Breast epithelium (tissue), 2 donors: ENCODE measurements around the gene SYCP2.

DNA sequence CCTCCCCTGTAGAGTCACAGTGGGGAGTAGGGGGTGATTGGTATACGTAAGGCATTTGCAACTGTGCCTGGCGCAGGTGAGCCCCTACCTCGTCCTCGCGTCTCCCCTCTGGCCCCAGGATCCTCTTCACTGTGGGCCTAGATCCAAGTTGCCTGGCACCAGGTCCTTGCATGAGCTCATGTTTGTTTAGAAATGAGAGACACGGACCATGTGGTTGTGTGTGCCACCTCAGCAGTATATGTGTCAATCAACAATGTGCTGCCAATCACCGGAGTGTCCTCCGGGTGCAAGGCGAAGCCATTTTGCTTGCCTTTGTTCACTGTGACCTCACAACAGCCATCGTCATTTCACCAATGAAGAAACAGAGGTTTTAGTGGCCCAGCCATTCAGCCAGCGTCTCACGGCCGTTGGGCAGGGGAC, 36.0 kb upstream of the STX16 start:
- PRO-cap = no peak
- RAMPAGE, long total RNA, 2 experiments = no peak in any of the 2 experiments

GRCh38 chr20:58670907-58671456, 19.9 kb downstream of the STX16 start:
- PRO-cap = no peak
- RAMPAGE, long total RNA, 2 experiments = no peak in any of the 2 experiments

GRCh38 chr20:58690613-58691331, 1.8 kb upstream of the NPEPL1 start:
- PRO-cap = no peak
- RAMPAGE, long total RNA, 2 experiments = no peak in any of the 2 experiments

DNA sequence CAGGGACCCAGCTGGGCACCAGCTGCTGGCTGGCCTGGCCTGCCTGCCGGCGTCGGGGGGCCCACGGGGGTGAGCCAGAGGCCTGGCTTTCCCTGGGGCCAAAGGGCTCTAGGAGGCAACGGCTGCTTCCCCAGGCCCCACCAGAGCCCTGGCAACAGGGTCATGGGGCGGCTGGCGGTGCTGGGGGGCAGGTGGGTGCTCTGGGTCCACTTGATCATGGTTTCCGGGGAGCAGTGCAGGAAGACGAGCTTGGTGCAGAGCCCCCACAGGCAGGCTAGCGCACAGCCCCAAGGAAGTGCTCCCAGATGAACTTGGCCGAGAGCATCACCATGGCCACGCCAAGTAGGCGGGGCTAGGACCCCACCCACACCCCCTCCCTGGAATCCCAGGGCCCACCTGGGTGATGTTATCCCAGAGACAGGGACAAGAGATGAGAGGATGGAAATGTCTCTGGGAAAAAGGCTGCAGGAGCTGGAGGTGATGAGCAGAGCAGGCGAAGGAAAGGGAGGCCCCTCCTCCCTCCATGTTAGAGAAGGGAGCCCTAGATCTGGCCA, 24.5 kb downstream of the NPEPL1 start:
- PRO-cap = no peak
- RAMPAGE, long total RNA, 2 experiments = no peak in any of the 2 experiments

DNA sequence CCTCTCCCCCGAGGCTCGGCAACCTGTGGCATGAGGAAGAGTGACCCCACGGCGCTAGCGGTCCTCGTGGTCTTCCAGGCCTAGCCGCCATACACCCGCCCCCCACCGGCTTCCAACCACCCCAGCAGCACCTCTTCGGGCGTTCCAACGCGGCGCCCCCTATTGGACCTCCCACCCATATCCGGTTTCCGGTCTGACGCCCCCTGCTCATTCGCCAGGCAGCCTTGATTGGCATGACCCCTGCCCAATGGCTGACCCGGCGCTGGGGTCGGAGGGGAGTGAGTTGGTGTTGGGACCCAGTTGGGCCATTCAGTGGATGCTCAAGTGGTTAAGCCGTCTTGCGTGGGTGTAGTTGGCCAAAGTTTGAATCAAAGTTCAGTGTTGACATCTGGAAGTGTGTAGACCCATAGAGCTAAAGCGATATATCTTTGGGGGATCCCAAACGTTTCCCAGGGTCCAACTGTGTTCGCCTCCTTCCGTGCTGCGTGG, 40.4 kb upstream of the GNAS start:
- PRO-cap = bidirectional peak, plus-strand start at position 265 of the sequence, minus-strand start at position 161 of the sequence
- RAMPAGE, long total RNA, 2 experiments = no peak in any of the 2 experiments

DNA sequence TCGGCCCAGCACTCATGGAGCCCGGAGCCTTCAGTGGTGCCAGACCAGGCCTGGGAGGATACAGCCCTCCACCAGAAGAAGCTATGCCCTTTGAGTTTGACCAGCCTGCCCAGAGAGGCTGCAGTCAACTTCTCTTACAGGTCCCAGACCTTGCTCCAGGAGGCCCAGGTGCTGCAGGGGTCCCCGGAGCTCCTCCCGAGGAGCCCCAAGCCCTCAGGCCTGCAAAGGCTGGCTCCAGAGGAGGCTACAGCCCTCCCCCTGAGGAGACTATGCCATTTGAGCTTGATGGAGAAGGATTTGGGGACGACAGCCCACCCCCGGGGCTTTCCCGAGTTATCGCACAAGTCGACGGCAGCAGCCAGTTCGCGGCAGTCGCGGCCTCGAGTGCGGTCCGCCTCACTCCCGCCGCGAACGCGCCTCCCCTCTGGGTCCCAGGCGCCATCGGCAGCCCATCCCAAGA, 37.5 kb upstream of the GNAS start:
- PRO-cap = no peak
- RAMPAGE, long total RNA, 2 experiments = no peak in any of the 2 experiments

DNA sequence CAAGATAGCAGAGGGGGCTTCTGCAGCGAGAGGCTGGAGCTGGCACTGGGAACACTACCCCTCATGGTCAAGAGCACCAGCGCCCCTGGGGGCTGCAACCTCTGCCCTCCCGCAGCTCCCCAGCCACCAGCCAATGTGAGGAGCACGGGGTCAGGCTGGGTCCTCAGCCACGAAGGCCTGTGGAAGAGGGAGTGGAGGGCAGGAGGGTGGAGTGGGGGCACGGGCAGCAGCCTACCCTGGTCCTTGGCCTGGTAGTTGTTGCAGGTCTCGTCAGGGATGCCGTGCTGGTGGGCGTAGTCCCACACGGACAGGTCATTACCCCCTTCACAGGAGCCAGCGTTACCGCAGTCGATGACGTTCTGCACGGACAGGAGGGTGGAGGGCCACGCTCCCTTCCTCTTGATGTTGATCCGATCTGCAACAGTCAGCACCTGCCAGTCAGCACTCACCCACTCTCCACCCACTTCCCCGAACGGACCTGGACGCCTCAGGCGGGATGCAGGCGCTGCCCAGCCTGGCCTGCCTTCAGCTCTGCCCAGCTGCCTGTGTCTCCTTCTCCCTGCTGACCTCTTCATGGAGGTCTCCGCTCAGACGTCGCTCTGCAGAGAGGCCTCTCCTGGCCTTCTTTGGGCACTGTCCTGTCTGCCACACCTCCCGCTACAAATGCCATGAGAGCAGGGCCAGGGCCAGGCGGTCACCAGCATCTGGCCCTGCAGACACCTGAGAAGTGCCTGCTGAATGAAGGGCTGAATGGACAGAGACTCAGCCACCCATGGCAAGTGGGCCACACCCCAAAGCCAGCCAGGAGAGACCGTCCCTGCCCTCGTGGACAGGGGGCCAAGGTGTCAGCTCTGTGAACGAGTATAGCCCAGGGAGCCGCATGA, 5.6 kb downstream of the CTSZ start:
- PRO-cap = no peak
- RAMPAGE, long total RNA, 2 experiments = no peak in any of the 2 experiments

- PRO-cap = no peak
- RAMPAGE, long total RNA, 2 experiments = no peak in any of the 2 experiments
Measured at GRCh38 chr20:59002571-59003730, 4.1 kb downstream of the CTSZ start.

GRCh38 chr20:59020729-59021894, 1.9 kb downstream of the TUBB1 start:
- PRO-cap = no peak
- RAMPAGE, long total RNA, 2 experiments = no peak in any of the 2 experiments

- PRO-cap = no peak
- RAMPAGE, long total RNA, 2 experiments = no peak in any of the 2 experiments
Measured at GRCh38 chr20:59120360-59120916, 43.2 kb upstream of the ZNF831 start.

- PRO-cap = no peak
- RAMPAGE, long total RNA, 2 experiments = no peak in any of the 2 experiments
Measured at GRCh38 chr20:59605144-59605867, 966 bp downstream of the PHACTR3 start.

GRCh38 chr20:59830698-59831689, 102.4 kb downstream of the SYCP2 start:
- PRO-cap = no peak
- RAMPAGE, long total RNA, 2 experiments = no peak in any of the 2 experiments

DNA sequence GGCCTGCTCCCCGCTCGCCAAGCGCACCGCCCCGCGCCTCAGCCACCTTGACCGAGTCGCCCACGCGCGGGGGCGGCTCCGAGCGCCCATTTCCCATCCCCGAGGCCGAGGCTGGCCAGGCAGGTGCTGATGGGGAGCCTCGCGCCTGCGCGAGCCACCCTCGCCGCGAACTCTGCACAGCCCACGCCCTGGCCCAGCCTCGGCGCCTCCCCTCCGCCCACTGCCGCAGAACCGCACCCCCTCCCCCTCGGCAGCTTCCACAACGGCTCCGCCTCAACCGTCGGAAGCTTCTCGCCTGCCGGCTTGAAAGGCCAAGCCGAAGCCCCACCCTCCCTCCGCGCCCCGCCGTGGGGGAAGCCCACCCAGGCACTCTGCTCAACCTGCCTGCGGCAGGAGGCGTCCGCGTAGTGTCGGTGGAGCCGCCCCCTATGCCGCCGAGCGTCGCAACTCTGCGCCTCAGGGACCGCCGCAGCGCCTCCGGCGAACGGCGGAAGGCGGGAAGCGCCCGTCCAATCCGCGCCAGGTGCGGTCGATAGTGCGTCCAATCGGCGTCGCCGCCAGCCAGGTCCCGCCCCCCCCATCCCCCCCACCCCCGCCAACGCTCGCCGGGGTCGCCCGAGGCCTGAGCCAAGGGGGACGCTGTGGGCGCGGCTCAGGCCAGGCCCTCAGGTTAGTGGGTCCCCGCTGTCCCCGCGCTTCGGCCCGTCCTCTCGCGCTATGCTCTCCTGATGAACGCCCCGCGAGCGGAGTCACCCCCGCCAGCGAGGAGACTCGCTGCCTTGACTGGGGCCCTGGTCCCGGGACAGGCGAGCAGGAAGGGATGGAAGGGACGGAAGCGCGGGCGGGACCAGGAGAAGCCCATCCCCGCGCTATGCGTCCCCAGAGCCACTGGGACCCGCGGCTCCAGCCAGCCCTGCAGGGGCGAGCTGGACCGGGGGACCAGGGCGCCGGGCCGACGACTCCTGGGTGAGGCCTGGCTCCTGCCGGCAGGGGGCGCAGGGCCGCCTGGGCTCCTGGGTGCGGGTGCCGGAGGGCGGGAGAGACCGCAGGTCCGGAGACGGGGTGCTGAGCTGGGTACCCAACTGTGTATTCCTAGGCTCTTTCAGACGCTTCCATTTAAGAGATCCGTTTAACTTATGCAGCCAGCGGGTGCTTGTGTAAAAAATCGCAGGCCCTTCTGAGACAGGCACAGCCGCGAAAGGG, at the start of gene SYCP2:
TSS of gene SYCP2 (minus strand) at position 453 of the 1,203 bp plus-strand sequence.
- PRO-cap = unidirectional peak, minus-strand start at position 174 of the sequence; unidirectional peak, minus-strand start at position 222 of the sequence; bidirectional peak, plus-strand start at position 642 of the sequence, minus-strand start at position 486 of the sequence; bidirectional peak, plus-strand start at position 1,006 of the sequence, minus-strand start at position 964 of the sequence
- RAMPAGE, long total RNA, 2 experiments = no peak in any of the 2 experiments

- PRO-cap = no peak
- RAMPAGE, long total RNA, 2 experiments = no peak in any of the 2 experiments
Measured at GRCh38 chr20:60054570-60055073, 96.4 kb downstream of the CDH26 start.

GRCh38 chr20:60792353-60792782, 459.7 kb upstream of the CDH4 start:
- PRO-cap = no peak
- RAMPAGE, long total RNA, 2 experiments = no peak in any of the 2 experiments

DNA sequence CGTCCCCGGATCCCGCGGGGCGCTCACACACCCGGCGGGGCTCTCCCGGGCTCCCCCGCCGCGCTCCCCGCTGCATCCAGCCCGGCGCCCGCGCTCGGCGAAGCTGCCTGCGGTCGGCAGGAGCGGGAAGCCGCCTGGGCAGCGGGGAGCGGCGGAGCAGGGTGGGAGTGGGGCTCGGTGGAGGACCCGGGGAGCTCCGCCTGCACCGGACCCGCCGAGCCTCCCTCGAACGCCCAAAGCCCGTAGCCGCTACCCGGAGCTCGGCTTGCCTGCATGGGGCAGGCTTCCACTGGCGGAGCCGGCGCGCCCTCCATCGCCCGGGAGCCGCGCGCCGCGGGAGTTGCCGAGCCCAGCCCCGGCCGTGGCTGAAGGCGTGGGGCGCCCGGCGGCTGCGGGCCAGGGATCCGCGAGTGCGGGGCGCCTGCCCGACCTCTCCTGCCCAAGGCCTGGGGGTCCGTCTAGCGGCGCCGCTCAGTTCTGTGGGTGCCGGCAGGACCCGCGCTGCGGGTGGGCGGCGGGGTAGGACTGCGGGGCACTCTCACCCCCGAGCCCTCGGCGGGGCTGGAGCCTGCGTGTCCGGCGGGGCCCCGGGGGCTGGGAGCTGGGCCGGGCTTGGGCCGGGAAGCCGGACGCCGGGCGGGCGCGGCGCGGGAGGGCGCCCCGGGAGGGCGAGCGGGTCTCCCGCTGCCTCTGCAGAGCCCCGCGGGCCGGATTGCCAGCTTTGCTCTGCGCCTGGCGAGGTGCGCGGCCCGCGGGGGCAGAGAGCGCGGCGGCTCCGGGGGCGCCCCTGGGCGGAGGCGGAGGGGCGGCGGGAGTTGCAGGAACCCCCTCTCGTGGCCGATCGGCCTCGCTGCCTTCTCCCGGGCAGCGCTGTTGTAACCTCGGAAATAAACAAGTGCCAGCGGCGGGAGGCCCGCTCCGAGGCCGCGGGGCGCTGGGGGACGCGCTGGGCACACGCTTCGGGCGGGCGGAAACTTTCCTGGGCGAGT, 857 bp downstream of the CDH4 start:
- PRO-cap = no peak
- RAMPAGE, long total RNA, 2 experiments = no peak in any of the 2 experiments

GRCh38 chr20:61687607-61688103, 378.0 kb downstream of the TAF4 start:
- PRO-cap = no peak
- RAMPAGE, long total RNA, 2 experiments = no peak in any of the 2 experiments

- PRO-cap = no peak
- RAMPAGE, long total RNA, 2 experiments = no peak in any of the 2 experiments
Measured at GRCh38 chr20:61998794-61999363, 66.8 kb downstream of the TAF4 start.

DNA sequence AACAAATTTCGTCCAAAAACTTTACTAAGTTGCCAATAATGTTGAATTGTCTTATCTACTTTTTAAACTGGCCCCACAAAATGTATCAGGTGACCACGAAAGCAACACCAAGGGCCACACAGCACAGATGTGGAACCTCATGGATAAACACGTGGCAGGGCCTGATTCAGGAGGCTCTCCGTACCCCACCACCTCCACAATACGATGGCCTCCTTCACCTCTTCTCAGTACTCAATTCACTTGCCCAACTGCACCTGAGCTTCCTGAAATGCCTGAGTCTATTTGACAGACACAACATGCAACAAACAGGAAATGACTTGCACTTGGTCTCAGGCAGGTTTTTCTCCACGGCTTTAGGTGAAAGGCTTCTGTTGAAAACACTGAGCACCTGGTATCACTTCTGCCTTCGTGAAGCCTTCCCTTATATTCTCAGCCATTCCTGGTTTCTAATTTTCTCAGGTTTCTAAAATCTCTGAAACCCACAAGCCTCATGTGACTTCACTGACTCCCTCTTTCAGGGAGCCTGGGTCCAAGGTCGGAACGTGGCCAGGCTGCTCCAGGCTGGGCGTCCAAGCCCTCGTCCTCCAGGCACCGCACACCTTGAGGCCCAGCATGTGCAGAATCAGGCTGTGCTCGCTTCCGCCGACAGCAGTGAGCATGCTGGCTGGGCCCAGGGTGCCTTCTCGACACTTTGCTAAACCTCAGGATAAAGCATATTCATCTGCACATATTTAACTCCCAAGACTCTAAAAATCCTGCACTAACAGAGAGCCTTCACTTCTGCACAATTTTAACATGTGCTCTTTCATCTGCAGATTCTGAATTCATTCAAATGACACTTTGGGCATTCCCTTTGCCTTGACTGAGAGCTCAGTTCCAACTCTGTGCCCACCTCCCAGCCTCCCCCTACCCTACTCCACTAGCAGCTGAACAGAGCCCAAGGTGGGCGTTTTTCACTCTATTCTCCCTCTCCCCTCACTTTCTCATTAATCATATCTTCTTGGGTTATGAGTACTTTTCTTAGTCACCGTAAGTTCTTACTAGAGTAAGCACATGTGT, 34.7 kb downstream of the TAF4 start:
- PRO-cap = no peak
- RAMPAGE, long total RNA, 2 experiments = no peak in any of the 2 experiments

- PRO-cap = no peak
- RAMPAGE, long total RNA, 2 experiments = no peak in any of the 2 experiments
Measured at GRCh38 chr20:62129675-62130063, 7.4 kb downstream of the LSM14B start.